Thyroid gland (tissue), 7 donors: ENCODE data around the genes NBPF9, H3C15 and VPS45.

GRCh38 chr1:149103127-149103893, at the start of gene NBPF9:
Gene NBPF9 (minus strand): TSS chr1:149103551.
- PRO-cap, 2 experiments = peak in 2 of 2 experiments; most common minus-strand start chr1:149103479 (in 2)
- RAMPAGE, long total RNA, 5 experiments = start-site peak on the minus strand in 3 of 5 experiments, at chr1:149103392-149103625 at its widest, 29 to 233 reads per replicate

DNA sequence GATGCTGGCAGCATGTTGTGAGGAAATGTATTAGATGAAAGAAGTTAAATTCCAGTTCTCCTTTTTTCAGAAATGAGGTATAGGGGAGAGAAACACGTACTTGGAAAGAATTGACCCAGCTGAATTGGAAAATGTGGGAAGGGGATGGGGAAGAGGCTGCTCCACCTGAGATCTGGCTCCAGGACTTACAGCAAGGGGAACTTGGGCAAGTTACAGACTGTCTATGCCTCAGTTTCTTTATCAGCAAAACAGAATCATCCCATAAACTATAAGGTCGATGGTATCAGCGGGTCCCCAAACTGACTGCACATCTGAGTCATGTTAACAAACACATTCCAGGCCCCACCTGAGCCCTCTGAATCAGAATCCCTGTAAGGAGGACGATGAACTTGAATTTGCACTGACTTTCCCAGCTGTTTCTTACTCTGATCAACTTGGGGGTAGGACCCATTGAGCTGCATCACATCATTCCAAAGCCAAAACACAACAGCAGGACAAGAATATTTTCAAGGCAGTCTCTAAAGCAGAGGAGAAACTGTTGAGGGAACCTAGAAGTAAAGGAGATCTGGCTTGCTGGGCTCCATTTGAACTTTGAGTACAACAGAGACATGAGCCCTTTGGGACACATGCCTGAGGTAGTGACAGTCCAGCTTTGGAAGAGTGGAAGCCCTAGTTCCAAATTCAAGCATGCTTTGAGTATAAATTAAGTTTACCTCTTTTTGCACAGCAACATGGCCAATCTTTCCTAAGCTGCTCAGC, 2.4 kb upstream of the NBPF19 start:
- PRO-cap, 2 experiments = no peak in any of the 2 experiments
- RAMPAGE, long total RNA, 5 experiments = no peak in any of the 5 experiments

- PRO-cap, 2 experiments = no peak in any of the 2 experiments
- RAMPAGE, long total RNA, 5 experiments = no peak in any of the 5 experiments
These were observed 12.2 kb downstream of the NBPF19 start for GRCh38 chr1:149486936-149487549.

DNA sequence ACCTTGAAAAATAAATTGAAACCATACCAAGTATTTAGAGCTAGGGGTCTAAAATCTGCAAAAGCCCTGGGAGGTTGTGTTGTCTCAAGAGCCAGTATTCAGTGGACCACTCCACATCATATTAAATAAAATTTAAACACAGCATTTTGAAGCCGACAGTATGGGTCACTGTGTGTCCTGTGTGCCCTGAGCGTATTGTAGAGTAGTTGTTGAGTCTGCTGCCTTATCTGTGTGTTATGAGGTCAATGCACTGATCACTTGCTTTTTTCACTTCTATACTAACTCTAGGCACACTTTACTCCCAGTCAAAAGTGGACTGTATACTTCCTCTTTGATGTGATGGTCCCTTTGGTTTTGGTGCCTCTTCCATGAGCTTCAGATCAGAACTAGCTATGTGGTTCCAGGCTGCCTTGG, 81.9 kb downstream of the PPIAL4C start:
- PRO-cap, 2 experiments = no peak in any of the 2 experiments
- RAMPAGE, long total RNA, 5 experiments = no peak in any of the 5 experiments

GRCh38 chr1:149792953-149793462, 10.5 kb downstream of the FCGR1A start:
- PRO-cap, 2 experiments = peak in 1 of 2 experiments; most common plus-strand start chr1:149793146 (in 1); most common minus-strand start chr1:149793046 (in 1)
- RAMPAGE, long total RNA, 5 experiments = no peak in any of the 5 experiments

DNA sequence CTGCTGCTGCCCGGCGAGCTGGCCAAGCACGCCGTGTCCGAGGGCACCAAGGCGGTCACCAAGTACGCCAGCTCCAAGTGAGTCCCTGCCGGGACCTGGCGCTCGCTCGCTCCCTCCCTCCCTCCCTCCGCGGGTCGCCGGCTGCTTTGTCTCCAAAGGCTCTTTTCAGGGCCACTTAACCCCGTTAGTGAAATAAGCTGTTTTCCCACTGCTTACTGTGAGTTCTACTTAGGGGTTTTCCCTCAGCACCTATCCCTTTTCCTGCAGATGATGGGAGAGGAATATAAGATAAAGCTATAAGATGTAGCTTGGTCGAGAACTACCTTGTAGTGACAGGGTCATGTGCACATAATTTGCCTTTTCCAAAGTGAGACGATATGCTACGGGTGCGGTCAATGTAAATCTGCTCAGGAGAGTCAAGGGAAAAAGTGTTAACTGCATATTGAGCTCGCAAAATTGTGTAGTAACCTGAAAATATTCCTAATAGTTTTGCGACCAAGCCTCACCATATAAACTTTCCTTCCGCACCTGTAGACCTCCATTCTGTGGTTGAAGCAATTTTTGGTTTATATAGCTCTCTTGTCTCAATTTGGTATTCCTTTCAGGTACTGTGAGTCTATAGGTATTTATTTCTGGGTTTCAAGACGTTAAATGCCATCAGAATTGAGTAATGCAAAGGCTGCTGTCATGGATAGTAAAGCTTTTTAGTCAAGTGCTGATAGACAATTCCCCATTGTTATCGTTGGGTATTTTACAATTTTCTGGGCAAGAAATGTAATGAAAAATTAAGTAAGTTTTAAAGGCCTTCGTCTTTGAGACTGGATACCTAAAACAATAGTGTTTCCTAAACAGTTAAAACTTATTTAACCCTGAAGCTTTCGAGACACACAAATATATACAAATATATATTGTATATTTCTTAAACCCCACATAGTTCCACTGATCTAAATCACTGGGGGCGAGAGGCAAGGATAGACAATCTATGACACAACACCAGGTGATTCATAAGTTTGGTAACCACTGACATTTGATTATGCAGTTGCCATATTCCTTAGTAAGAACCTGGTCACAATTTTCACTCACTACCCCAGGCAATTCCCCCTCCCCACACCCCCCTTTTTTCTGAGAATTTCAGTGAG, 1.2 kb upstream of the H2AC18 start:
- PRO-cap, 2 experiments = no peak in any of the 2 experiments
- RAMPAGE, long total RNA, 5 experiments = no peak in any of the 5 experiments

- PRO-cap, 2 experiments = no peak in any of the 2 experiments
- RAMPAGE, long total RNA, 5 experiments = no peak in any of the 5 experiments
These were observed 745 bp downstream of the H2AC19 start for GRCh38 chr1:149851339-149852272.

GRCh38 chr1:149852273-149852776, at the start of gene H3C15:
Gene H3C15 (plus strand): TSS chr1:149852608.
- PRO-cap, 2 experiments = no peak in any of the 2 experiments
- RAMPAGE, long total RNA, 5 experiments = no peak in any of the 5 experiments

DNA sequence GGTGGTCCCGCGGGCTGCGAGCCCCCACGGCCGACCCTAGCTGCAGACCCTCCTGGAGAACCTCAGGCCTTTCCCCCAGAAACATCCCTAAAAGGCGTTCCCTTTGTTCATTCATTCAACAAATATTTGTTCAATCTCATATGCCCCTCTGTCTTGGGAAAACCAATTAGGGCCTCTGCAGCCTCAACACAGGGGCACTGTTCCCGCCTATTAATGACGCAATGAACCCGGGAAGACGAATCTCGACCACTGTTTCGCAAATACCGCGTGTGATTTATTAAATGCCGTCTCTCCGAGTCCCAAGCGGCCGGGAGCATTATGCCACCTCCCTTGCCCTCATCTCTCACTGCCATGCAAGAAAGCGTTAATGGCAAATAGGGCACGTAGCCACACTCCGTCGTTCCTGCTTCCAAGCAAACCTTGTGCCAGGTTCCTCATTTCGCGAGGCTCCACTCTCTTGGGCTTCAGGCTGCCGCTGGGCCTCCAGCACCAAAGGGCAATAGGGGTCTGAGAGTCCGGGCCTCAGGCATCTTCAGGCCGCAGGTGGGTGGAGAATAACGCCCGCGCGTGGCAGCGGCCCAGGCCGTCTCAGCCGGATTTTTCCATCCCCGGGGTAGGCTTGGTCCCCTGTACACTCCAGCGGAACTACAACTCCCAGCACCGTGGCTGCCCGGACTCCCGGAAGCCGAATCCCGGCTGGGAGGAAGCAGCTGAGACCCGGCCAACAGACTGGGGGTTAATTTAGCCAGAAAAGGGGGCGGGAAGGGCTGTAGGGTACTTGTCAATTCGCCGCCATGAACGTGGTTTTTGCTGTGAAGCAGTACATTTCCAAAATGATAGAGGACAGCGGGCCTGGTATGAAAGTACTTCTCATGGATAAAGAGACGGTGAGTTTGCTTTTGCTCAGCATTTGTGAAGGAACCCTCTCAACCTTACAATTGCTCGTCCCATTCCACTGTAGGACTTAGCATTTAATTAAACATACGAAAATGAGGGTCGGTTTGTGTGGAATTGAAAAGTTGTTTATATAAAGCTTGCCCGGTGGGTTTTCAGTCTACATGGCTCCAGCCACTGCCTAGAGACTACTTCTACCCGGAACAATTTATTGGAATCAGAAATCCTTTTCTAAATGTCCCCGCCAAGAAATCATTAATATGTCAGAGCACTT, at the start of gene VPS45:
VPS45 (plus strand) TSS at position 713 of the 1,168 bp plus-strand sequence.
- PRO-cap, 2 experiments = peak in 2 of 2 experiments; most common plus-strand start position 280 of the sequence (in 1); most common minus-strand start position 590 of the sequence (in 2)
- RAMPAGE, long total RNA, 5 experiments = start-site peak on the plus strand in 2 of 5 experiments, centred at positions 753 to 776 of the sequence, 62 to 393 reads per replicate; start-site peak on the minus strand in 4 of 5 experiments, centred at positions 155 to 599 of the sequence, 5 to 19 reads per replicate

DNA sequence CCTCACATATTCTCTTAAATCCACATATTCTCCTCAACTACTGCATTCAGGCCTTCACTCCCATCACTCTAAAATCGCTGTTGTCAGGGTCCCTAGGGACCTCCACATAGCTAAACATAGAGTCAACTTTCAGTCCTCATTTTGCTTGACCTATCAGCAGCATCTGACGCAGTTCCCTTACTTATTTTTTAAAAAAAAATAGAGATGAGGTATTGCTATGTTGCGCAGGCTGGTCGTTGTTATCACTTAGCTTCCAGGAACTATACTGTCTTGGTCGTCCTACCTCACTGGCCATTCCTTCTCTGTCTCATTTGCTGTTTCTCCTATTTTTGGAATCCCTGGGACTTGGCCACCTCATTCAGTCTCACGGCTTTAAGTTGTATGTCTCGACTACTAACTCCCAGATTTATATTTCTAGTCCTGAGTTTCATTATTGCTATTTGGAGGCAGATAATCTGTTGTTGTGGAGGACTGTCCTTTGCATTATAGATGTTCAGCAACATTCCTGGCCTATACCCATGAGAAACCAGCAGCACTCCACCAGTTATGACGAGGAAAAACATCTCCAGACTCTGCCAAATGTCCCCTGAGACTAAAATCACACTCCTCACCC, 11.5 kb upstream of the PLEKHO1 start:
- PRO-cap, 2 experiments = no peak in any of the 2 experiments
- RAMPAGE, long total RNA, 5 experiments = no peak in any of the 5 experiments

DNA sequence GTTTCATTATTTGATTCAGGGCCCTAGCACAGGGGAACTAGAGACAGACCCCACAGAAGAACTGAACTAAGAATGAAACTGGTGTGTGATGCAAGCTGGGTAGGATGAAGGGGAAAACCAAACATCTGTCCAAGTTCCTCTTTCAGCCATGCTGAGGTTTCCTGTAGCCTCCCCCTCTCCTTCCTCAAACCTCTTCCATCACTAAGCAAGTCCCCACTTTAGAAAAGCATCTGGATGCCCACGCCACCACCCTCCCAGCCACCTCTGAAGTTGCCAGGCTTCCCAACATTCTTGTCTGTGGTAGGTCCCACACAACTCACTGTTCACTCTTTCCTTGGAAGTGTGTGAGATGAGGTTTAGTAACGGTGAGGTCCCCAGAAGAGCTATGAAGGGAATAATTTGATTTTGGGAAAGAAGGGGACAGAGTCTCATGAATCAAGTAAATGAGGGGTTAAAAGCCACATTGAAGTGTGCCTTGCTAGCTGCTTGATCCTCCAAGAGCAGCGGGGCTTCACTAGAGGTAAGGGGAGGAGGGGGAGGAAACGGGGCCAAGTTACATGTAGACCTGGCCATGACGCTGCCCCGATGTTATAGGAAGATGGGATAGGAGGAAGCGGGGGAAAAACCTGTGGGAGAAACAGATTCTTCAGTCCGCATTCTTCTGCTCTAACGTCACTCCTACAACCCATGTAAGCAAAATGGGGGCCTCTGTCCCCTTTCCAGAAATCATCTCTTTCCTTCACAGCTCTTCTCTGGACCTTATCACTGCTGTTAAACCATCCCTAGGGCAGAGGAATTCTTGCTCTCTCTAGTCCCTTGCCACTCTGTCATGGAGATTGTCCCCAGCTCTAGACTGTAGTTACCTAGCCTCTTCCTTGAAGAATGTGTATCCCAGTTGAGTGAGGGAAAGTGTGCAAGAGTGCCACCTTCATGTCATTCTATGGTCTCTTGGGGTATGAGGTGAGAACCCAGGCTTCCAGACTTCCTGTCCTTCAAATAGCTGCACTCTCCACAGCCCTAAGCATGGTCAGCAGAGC, 11.1 kb downstream of the PLEKHO1 start:
- PRO-cap, 2 experiments = no peak in any of the 2 experiments
- RAMPAGE, long total RNA, 5 experiments = no peak in any of the 5 experiments

DNA sequence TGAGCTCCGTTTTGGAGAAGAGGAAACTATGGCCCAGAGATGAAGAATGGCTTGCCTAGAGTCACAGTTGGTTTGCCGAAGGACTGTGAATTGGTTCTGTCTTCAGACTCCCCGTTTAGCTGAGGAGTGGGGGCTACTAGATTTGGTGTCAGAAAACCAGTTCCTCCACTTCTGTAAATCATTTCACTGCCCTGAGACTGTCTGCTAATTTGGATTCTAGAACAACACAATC, 2.2 kb downstream of the ANP32E start:
- PRO-cap, 2 experiments = no peak in any of the 2 experiments
- RAMPAGE, long total RNA, 5 experiments = no peak in any of the 5 experiments

- PRO-cap, 2 experiments = no peak in any of the 2 experiments
- RAMPAGE, long total RNA, 5 experiments = no peak in any of the 5 experiments
These were observed 1.0 kb upstream of the ANP32E start for GRCh38 chr1:150236867-150237444.

DNA sequence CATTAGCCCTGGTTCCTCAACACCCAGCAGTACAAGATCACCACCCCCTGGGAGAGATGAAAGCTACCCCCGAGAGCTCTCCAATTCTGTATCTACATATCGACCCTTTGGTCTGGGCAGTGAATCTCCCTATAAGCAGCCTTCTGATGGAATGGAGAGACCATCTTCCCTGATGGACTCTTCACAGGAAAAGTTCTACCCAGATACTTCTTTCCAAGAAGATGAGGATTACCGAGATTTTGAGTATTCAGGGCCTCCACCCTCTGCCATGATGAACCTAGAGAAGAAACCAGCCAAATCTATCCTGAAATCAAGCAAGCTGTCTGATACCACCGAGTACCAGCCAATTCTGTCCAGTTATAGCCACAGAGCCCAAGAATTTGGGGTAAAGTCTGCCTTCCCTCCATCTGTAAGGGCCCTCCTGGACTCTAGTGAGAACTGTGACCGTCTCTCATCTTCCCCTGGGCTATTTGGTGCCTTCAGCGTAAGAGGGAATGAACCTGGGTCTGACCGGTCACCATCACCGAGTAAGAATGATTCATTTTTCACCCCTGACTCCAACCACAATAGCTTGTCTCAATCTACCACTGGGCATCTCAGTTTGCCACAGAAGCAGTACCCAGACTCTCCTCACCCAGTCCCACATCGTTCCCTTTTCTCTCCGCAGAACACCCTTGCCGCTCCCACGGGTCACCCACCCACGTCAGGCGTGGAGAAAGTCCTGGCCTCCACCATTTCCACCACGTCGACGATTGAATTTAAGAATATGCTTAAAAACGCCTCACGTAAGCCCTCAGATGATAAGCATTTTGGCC, 15.8 kb upstream of the TARS2 start:
- PRO-cap, 2 experiments = no peak in any of the 2 experiments
- RAMPAGE, long total RNA, 5 experiments = no peak in any of the 5 experiments

- PRO-cap, 2 experiments = no peak in any of the 2 experiments
- RAMPAGE, long total RNA, 5 experiments = no peak in any of the 5 experiments
These were observed 11.2 kb upstream of the ADAMTSL4 start for GRCh38 chr1:150537813-150538665.

- PRO-cap, 2 experiments = peak in 1 of 2 experiments; most common plus-strand start chr1:150549774 (in 1); most common minus-strand start chr1:150549601 (in 1)
- RAMPAGE, long total RNA, 5 experiments = no peak in any of the 5 experiments
These were observed 382 bp downstream of the ADAMTSL4 start for GRCh38 chr1:150549511-150550069.

- PRO-cap, 2 experiments = no peak in any of the 2 experiments
- RAMPAGE, long total RNA, 5 experiments = no peak in any of the 5 experiments
These were observed 11.2 kb downstream of the ADAMTSL4 start for GRCh38 chr1:150560417-150560717.

GRCh38 chr1:150560936-150561809, 12.0 kb downstream of the ADAMTSL4 start:
- PRO-cap, 2 experiments = peak in 2 of 2 experiments; most common plus-strand start chr1:150561128 (in 2); most common minus-strand start chr1:150561325 (in 2)
- RAMPAGE, long total RNA, 5 experiments = start-site peak on the plus strand in 3 of 5 experiments, at chr1:150561476-150561616 at its widest, 5 to 42 reads per replicate

GRCh38 chr1:150567150-150567465, 12.3 kb downstream of the MCL1 start:
- PRO-cap, 2 experiments = peak in 1 of 2 experiments; most common minus-strand start chr1:150567418 (in 1)
- RAMPAGE, long total RNA, 5 experiments = no peak in any of the 5 experiments

DNA sequence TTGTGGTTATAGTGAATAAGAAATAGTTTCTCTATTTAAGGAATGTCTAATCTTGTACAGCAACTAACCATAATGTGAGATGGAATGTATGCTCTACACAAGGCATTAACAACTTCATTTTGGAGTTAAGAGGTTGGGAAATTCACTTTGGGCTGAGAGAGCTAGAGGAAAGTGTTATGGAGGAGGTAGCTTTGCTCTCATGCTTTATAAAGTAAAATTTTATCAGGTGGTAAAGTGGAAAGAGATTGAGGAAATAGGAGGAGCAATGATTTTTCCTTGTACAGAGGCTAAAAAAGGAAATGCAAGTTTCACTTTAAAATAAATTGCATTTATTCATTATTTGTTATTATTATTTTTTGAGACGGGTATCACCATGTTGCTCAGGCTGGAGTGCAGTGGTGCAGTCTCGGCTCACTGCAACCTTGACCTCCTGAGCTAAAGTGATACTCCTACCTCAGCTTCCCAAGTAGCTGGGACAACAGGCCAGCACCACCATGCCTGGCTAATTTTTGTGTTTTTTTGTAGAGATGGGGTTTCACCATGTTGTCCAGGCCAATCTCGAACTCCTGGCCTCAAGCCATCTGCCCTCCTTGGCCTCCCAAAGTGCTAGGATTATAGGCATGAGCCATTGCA, 3.2 kb upstream of the MCL1 start:
- PRO-cap, 2 experiments = no peak in any of the 2 experiments
- RAMPAGE, long total RNA, 5 experiments = no peak in any of the 5 experiments